Penis (tissue), 1 donor: Measurements from ENCODE around the gene WIPF3.

- PRO-cap = no peak
Observed at GRCh38 chr7:26201846-26202633, 495 bp downstream of the CBX3 start.

DNA sequence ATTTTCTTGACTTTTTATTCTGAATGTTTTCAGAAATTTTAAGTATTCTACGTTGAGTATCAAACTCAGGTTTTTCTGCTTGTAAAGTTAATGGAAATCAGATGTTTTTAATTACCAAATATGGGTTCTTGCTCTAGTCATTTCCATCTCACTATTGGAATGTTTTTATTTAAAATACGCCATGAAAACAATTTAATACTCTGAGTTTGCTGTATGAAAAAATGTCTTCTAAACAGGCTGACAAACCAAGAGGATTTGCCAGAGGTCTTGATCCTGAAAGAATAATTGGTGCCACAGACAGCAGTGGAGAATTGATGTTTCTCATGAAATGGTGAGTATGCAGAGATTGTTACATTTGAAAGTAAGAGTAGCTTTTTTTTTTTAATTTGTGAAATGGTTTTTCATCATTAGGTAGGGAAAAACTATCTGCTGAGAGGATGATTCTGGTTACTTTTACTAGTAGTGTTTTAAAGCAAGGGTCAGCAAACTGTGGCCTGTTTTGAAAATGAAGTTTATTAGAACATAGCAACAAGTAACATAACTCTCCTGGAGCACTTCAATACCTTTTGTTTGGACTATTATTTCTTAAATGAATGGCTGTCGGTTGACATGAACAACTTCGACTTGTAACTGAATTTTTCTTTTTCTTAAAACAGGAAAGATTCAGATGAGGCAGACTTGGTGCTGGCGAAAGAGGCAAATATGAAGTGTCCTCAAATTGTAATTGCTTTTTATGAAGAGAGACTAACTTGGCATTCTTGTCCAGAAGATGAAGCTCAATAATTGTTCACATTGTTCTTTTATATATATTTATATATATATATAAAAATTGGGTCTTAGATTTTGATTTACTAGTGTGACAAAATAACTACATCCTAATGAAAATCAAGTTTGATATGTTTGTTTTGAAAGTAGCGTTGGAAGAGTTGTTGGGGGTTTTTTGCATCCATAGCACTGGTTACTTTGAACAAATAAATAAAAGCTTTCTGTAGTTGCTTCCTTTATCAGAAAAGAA lies 10.2 kb downstream of the CBX3 start:
- PRO-cap = no peak

DNA sequence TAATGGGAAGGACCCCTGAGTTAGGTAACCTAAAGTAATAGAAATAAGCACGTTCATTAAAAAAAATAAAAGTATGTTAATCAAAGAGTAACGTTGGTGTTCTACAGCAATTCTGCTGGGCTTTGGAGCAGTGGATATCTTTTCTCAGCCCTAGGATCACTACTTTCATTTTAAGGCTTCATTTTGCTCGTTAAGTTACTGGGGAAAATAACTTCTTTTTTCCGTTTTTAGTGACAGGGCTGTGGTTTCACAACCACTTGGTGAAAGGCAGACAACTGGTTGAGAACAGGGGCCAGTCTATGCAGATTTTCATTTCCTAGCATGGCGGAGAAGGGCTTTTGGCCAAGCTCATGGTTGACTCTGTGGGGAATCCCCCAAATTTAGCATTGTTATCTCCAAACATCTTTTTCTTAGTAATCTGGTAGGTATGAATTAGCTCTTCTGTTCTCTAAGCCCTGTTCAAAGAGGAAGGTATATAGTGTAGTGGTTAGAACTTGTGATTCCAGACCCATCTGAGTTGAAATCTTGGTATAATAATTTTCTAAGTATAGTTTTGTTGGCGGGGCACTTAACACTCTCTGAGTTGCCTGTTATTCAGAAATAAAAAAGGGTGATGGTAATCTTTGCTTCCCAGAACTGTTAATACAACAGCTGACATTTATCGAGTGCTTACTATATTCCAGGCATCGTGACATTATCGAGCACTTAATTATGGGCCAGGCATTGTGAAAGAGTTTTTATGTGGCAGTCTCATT lies 2.3 kb downstream of the SNX10 start:
- PRO-cap = no peak

DNA sequence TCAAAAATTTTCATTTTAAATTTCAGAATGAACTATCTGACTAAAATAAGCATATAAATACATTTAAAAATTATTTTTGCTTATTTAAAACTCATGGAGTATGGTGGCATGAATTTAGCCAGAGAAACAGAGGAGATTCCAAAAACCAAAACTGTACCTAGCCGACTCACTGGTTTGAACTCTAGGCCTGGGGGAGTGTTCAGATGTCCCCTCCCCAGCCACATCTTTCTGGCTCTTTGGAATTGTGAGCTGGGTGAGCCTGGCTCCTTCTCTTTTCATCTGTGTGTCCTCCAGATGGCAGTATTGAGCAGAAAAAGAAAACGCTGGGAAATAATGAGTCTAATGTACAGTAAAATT lies 77.7 kb downstream of the SNX10 start:
- PRO-cap = no peak

DNA sequence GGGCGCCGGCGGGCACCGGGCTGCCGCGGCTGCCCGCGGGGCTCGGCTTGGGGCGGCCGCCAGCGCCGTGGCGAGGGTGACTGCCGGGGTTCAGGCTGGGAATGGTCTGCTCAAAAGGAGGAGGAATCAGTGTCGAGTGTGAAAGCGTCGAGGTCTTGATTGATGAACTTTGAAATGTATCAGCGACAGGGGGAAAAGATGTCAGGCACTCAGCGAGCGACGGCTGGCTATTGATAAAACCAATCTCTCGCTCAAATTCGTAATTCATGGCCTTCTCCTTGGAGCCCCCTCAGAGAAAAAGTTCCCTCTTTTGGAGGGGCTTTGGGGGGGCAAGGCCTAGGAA lies 279 bp downstream of the HOXA2 start:
- PRO-cap = no peak

GRCh38 chr7:27114491-27114821 lies 12.0 kb upstream of the HOXA2 start:
- PRO-cap = no peak

DNA sequence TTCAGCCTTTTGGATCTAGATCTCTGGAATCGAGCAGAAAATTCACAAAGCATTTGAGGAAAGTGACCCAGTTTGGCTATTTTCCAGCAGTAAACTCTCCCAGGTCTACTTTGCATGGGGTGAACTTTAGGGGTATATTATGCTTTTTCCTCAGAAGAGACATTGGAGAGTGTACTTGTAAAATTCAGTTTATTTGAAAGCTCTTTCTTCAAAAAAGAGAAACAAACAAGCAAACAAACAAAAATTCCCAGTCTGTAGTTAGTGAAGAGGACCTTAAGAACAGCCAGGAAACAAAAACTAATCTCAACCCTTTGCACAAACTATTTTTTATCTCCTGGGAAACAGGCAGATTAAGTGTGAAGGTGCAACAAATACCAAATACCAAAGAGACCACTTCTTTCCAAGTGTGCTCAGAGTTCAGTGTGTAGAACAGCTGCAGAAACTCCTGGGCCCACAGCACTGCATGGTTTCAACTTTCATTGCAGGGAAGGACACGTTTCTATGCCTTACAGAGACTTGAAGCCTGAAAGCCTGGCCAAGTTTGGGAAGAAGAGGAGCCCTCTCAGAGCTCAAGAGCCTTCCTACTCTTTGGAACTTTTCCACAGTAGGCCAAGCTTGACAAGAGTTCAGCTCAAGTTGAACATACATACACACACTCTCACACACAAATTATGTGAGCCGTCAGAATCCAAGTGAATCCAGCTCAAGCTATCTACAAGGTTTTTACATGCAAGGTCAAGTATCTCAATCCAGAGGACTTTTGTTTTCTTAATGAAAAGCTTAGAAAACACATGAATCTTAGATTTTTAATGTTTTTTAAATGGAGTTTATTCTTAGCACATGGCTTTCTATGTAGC lies 2.6 kb downstream of the HOXA4 start:
- PRO-cap = no peak

GRCh38 chr7:27175094-27176382 lies 1.4 kb upstream of the HOXA10 start:
- PRO-cap = no peak

DNA sequence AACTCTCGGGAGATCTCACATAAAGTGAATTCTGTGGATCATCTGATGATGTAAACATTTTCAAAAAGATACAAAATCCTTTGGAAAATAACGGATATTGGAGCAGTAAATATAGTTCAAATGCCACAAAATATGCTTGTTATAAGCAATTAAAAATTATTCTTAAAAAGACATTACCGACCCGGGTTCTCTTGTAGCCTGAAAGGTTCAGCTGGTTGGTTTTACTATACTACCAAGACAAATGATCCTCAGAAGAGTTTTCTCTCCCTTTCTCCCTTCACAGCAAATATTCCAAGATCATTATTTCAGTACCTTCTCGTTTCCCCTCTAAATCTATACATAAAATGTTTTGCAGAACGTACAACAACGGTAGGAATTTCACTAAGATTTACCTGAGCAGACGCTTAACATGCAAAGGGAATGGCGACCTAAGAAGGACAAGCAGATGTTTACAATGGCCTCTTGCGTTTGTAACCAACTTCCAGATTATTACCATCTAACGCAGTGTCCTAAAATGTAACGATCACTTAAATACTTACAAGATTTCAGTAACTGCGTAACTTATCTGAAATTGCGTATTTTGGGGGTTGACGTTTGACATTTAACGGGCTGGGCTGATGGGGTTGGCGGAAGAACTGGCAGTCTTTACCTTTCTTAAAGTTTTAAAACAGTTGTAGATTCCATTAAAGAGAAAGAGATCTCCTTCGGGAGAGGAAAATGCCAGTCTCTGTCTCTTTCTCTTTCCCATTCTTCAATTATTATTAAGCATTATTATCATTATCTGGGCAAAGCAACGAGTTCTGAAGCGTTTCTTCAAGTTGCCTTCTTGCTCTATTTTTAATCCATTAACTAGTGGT lies 2.3 kb downstream of the HOXA13 start:
- PRO-cap = no peak

- PRO-cap = no peak
Observed at GRCh38 chr7:27835250-27835823, 95.4 kb downstream of the TAX1BP1 start.

- PRO-cap = no peak
Observed at GRCh38 chr7:27883703-27884426, 143.9 kb downstream of the TAX1BP1 start.

GRCh38 chr7:27901217-27901975 lies 161.4 kb downstream of the TAX1BP1 start:
- PRO-cap = no peak

- PRO-cap = no peak
Observed at GRCh38 chr7:28082942-28083381, 97.6 kb downstream of the JAZF1 start.

- PRO-cap = no peak
Observed at GRCh38 chr7:28156987-28157714, 23.4 kb downstream of the JAZF1 start.

DNA sequence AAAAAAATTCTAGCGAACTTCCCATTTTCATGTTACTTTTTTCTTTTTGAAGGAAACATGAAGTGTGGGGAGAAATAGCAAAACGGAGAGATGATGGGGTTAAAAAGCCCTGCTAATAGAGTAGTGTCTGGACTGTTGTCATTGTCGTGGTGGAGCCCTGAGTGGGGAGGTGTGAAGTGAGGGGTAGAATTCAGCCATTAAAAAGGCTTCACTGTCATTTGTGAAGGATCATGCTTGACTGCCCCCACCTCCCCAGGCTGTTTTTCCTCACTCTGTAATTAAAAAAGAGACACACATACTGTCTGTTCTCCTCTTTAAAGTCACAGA lies 272.4 kb downstream of the CREB5 start:
- PRO-cap = no peak

- PRO-cap = bidirectional peak, plus-strand start at chr7:28986998, minus-strand start at chr7:28986748
Observed at GRCh38 chr7:28986120-28987210, 28.3 kb upstream of the TRIL start.

- PRO-cap = no peak
Observed at GRCh38 chr7:29189640-29190320, 4.8 kb upstream of the CHN2 start.

GRCh38 chr7:29193479-29194605 lies 733 bp upstream of the CHN2 start:
- PRO-cap = bidirectional peak, plus-strand start at chr7:29194536, minus-strand start at chr7:29194415

DNA sequence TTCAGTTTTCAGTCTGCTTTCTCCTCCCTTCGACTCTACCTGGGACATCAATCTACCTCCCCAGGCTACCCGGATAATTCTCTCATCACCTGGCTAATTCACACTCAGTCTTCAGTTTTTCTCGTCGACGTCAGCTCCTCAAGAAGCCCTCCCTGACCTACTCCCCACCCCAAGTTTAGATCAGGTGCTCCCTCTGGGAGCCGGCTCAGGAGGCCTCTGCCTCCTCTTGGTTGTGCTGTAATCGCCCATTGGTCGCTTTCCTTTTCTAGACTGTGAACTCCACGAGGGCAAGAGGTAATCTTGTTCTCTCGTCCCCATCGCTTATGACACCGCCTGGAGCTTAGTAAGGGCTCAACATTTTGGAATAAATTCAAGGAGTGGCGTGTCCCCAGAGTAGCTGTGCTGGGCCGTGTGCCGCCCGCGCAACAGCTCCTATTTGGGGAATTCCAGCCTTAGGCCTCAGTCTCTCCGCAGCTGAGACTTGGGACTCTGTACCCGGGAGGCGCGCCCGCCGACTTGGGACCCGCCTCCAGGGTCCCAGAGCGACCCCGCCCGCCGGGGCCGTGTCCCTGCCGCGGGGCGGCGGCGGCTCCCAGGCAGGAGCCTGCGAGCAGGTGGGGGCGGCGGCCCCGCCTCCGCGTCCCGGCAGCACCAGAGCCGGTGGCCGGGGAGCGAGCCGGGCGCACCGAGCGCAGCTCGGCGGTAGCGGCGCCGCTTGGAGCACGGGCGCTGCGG lies at the start of gene WIPF3:
Gene WIPF3, plus strand, starts transcription at position 651 of the 735 bp plus-strand sequence.
- PRO-cap = no peak

GRCh38 chr7:29839311-29839851 lies 33.1 kb downstream of the WIPF3 start:
- PRO-cap = no peak